Neural progenitor cell (in vitro differentiated cells): ENCODE measurements around the gene SLC46A1.

- RAMPAGE, long total RNA = no peak
These were observed 49.0 kb upstream of the WSB1 start for GRCh38 chr17:27244466-27245833.

- RAMPAGE, long total RNA = no peak
These were observed 21.5 kb downstream of the WSB1 start for GRCh38 chr17:27315368-27315911.

DNA sequence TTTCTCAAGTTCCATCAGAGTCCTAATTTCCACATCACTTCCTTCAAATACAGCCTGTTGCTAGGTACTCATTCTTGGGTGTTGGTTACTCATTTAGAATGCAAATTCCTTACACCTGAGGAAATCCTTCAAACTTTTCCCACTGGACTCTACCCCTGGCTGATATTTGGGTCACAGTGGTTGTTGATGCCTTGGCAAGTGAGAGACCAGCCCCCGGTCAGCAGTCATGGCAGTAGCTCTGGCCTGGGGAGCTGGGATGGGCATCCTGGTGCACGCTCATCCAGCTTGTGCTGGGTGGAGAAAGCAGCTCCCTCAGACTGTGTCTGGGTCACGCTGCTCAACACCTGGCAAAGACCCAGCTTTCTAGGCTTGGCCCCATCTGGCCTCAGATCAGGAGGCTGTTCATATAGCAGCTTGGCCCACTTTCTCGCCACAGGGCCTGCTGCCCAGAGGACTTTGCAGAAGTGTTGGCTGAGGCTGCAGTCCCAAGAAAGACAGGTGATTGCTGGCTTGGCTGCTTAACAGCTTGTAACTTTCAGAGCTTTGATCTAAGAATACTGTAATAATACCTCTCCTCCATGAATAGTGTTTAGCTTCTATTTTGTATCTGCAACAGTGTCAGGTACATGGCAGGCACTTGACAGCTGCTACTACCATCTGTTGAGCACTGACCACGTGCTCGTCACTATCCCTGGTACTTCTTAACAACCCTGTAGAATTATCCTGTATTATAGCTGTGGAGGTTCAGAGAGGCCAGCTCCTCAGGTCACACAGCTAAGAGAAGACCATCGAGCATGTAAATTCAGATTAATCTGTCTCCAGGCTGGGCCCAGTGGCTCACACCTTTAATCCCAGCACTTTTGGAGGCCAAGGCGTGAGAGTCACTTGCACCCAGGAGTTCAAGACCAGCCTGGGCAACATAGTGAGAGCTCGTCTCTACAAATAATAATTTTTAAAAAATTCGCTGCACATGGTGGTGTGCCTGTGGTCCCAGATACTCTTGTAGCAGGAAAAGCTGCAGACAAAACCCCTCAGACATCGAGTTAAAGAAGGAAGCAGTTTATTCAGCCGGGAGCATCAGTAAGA is 26.1 kb downstream of the WSB1 start:
- RAMPAGE, long total RNA = no peak

DNA sequence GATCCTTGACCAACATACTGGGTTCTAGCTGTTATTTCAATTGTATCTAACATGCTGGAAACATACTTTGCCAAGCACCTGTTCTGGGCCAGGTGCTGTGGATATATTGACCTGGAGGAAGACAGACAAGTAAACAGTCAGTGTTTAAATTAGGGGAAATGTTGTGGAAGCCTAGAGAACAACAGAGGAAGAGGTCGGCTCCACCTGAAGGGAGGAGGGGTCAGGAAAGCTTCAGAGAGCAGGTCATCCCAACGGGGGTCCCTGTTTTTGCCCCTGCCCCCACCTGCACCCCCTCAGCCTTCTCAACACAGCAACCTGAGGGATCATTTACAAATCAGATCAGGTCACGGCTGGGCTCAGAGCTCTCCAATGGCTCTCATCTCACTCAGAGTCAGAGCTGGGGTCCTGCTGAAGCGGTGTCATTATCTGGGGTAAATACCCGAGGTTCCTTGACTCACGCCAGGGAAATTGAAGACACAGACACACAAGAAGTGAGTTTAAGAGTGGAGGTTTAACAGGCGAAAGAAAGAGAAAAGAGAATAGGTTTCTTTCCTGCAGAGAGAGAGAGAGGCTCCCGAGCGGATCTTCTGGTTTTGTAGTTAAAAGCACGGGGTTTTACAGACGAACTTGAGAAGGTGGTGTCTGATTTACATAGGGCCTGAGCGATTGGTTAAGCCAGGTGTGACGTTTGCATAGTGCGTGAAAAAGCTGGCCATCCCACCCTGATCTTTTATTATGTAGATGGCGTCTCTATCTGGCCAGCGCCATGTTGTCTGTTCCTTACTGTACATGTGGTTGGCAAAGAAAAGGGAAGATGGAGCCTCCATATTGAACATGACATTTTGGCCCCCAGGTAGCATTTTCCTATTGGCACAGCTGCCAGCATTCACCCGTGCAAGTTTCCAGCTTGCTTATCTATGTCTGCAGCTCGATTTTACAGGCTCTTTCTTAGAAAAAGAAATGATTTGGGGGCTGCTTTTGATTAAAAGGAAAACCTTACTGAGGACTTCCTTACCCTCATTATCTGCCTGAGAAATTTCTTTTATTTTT is 51.3 kb downstream of the WSB1 start:
- RAMPAGE, long total RNA = no peak

GRCh38 chr17:27352524-27353492 is 58.9 kb downstream of the WSB1 start:
- RAMPAGE, long total RNA = no peak

DNA sequence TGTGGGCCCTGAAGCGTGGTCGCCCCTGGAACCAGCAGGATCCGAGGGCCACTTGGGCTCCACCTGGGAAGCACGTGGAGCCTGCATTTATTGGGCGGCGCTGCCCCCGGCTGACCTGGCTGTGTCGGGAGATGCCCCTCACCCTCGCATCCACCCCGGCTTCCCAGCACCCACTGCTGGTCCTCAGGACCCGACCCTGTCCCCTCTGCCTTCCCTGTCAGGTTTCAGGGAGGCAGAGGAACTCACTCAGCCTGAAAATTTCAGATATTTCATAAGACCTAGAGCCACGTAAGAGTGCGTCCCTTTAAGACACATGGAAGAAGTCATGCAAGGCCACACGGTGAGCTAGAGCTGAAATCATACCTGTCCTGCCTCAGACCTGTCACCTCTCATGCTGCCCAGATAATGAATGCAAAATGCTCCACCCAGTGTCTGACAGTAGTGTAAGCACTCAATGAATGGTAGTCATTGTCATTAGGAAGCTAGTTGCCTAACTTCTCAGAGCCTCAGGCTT is 60.4 kb downstream of the WSB1 start:
- RAMPAGE, long total RNA = no peak

DNA sequence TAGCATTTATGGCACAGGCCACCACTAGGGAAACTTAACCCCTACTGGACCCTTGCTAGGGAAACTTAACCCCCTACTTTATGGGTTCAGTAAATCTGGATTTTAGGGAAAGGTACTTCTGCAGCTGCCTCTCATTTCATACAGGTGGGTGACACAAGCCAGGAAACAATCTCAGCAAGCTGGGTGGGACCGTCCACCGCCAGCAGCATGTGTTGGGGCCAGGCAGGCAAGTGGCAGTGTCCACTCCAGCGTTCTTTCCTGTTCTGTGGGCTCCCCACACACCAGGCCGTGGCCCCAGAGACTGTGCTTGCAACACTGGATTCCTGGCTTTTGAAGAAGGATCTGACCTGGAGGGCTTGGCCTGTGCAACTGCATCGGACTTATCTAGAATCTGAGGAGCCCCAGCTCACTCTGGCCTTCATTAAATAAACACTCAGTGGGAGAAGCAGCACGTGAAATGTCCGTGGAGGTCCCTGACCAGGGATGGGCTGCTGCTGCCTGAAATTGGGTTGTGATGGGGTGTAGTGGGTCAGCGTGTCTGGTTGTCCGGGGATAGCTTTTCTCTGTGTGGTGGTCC is 3.1 kb downstream of the KSR1 start:
- RAMPAGE, long total RNA = no peak

DNA sequence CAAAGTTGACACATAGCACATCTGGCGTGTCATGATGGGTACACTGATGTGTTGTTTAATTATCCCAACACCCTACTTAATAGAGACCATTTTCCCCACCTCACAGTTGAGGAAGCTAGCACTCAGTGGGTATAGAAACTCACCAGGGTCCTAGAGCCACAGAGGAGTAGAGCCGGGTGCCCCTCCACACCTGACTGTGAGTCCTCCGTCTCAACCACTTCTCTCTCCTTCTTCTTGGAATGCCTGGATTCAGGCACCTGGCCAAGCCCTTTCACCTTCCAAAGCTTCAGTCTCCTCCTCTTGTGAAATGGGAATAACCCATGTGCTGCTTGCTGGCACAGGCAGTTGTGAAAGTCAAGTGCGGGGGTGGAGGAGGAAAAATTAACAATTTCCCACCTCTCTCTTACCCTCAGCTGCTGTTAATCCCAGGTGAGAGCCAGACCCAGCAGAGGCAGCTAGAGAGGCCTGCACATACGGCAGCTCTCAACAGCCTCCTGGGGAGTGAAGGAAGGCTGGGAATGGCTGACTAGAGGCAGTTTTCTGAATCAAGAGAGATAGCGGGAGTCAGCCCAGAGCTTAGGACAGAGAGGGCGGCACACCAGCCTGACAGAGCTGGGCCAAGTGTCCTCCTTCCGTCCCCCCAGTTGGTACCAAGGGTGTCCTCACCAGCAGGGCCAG is 78.0 kb upstream of the LGALS9 start:
- RAMPAGE, long total RNA = no peak

GRCh38 chr17:27566459-27566935 is 64.5 kb upstream of the LGALS9 start:
- RAMPAGE, long total RNA = no peak

DNA sequence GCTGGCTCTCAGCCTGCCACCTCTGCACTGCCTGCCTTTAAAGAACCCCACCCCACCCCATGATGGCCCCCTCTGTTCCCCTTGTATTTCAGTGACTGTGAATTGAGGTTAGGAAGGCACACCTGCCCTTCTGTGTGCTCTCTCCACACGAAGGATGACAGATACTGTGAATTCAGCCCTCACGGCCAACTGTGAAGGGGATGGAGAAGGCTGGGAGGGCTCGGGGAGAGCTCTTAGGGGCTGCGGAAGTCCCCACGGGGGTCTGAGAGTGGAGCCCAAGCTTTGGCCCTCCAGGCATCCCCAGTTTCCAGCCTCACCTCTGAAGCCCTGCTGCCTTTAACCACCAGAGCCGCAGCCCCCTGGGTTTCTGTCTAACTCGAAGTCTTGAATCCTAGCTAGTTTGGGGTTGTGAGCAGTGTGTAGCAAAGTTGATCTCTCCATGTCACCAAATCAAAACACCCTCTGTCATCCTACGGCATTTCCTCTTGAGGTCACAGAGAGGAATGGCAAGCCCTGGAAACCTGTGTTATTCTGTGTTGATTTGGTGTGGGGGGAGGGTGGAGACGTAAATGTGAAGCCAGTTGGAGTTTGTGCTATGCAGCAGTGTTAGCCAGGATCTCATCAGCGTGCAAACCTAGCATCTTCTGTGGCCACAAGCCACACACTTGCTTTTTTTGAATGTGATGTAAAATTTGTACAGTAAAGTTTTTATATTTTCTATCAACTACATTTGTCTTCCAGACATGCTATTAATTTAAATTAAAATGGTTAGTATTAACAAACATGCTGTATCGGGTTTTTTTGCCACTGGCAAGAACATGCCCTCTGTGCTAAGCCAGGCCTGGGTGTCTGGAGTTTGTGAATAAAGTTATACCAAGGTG is 5.2 kb upstream of the LGALS9 start:
- RAMPAGE, long total RNA = no peak

DNA sequence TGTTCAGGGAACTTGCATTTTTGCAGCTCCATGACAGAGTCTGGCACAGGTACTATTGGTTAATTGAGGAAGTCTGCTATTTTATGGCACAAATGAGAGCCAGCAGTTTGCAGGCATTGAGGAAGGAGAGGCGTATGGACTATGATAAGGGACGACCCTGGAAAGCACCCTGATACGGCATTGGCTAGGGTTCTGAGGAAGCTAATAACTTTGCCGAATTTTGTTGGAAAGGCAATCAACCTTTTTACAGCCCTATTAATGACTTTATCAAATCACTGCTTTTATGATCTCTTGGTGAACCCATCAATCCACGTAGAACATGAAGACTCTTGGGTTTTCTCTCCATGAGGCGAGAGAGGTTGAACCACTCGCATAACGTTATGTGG is 11.8 kb upstream of the NOS2 start:
- RAMPAGE, long total RNA = no peak

DNA sequence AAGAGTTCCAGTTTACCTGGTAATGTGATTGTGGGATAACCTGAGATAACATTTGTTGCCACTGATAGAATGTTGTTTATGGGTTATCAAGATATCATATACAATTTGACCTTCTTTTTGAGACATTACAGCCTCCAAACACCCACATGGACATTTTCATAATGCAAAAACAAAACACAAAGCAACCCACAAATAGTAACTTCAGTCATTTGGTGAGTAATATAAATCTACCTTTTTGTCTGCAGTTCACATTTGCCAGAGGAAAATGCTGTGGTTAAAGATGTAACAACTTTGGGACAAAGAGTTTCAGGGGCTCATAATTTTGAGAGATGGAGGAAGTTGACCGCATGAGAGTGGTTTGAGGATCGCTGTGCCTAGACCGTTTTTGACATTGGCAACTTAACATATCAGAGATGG is 3.9 kb downstream of the NLK start:
- RAMPAGE, long total RNA = no peak

- RAMPAGE, long total RNA = no peak
These were observed 83.6 kb upstream of the TMEM97 start for GRCh38 chr17:28235324-28235804.

- RAMPAGE, long total RNA = no peak
These were observed 355 bp upstream of the TMEM97 start for GRCh38 chr17:28318698-28318991.

- RAMPAGE, long total RNA = no peak
These were observed 8.0 kb downstream of the TMEM97 start for GRCh38 chr17:28326963-28327503.

DNA sequence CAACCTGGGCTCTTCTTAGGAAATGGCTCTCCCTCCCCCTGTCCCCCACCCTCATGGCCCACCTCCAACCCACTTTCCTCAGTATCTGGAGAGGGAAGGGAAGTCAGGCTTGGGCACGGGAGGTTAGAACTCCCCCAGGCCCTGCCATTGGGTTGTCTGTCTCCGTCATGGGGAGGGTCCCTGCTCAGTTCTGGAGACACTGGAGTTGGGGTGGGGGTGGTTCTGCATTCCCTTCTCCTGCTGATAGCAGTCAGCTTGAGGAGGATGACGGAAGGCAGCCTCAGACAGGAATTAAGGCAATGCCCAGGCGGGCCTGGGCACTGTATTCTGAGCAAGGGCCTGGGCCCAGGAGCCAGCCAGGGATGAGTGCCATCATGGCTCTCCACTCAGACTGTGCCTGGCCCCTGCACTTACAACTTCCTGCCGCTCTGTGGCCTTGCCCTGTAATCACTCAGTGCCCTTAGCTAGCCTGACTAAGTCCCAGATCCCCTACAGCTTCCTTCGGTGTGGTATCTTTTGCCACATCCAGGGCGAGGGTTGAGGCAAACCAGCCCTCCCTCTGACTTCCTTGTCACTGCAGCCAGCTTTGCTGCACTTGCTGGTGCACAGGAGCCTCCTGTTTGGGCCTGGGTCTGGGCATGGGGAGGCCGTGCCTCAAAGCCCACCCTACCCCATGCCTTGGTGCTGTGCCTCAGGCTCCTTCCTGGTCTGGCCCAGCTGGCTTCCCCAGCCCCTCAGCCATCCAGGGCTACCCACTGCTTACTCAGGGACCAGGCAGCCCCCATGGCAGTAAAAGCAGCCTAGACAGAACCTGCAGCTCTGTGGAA is 9.4 kb downstream of the SLC46A1 start:
- RAMPAGE, long total RNA = no peak

- RAMPAGE, long total RNA = no peak
These were observed 5.6 kb downstream of the SLC46A1 start for GRCh38 chr17:28400326-28400814.

DNA sequence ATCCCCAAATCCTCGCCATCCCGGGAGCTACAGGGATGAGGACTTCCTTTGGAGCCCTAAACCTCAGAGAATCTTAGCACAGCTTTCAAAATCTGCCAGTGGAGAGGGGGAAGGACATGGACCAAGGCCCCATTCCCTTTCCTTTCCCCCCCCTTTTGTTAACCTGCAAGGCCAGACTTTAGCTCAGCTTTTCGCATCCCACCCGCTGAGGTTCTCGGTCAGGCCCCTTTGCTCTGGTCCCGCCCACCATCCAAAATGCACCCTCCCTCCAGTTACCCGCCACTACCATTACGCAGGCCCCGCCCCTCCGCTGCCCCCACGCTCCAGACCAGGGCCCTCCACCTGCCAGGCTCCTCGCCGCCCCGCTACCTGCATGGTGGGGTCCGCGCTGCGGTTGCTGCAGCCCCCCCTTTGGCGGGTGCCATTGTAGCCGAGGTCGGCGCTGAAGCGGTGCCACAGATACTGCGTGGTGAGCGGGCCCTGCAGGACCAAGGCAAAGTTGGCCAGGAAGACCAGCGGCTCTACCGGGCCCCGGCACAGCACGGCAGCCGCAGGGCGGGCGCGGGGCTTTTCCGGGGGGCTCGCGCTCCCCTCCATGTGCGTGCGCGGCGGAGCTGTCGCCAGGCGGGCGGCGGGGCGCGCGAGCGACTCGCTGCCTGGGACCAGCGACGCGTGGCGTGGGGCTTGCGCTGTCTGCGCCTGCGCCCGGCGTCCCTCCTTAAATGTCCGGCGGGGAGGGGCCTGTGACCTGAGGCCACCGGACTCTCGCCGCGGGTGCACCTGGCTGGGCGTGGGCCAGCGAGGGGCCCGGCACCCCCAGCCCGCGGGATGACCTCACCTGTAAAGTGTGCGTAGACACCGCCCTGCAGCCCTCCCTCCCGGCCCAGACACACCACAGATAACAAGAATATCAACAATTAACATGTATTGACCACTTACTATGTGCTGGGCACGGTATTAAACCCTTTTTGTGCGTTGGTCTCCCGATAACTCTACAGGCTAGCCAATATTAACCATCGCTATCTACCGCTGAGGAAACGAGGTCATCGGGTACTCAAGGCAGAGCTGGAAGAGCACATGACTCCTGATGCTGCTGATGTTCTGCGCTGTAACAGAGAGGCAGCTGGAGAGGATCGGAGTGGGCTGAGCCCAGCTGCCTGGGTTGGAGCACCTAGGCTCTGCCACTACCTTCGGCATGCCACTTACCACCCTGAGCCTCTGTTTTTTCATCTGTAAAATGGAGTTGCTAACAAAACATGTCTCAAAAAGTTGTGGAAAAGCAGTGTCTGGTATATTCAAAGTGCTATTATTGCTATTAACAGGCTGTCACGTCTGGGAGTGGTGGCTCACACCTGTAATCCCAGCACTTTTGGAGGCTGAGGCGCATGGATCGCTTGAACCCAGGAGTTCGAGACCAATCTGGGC is at the start of gene SLC46A1:
Gene SLC46A1, minus strand, starts transcription at position 695 of the 1,425 bp plus-strand sequence.
- RAMPAGE, long total RNA = no peak

GRCh38 chr17:28470547-28471280 is 2.7 kb upstream of the SLC13A2 start:
- RAMPAGE, long total RNA = no peak

GRCh38 chr17:28475090-28475872 is 1.8 kb downstream of the SLC13A2 start:
- RAMPAGE, long total RNA = no peak